Metanephros (tissue), 2 donors: Measurements from ENCODE around the genes MRPS18C and GPAT3.

DNA sequence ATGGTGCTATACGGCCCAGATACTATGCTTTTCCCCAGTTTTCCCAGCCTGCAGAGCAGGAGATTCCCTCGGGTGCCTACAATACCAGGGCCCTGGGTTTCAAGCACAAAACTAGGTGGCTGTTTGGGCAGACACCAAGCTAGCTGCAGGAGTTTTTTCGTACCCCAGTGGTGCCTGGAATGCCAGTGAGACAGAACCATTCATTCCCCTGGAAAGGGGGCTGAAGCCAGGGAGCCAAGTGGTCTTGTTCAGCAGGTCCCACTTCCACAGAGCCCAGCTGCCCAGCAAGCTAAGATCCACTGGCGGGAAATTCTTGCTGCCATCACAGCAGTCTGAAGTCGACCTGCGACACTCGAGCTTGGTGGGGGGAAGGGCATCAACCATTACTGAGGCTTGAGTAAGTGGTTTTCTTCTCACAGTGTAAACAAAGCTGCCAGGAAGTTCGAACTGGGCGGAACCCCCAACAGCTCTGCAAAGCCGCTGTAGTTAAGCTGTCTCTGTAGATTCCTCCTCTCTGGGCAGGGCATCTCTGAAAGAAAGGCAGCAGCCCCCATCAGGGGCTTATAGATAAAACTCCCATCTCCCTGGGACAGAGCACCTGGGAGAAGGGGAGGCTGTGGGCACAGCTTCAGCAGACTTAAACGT lies 104.1 kb downstream of the CFAP299 start:
- RAMPAGE, long total RNA: no peak

DNA sequence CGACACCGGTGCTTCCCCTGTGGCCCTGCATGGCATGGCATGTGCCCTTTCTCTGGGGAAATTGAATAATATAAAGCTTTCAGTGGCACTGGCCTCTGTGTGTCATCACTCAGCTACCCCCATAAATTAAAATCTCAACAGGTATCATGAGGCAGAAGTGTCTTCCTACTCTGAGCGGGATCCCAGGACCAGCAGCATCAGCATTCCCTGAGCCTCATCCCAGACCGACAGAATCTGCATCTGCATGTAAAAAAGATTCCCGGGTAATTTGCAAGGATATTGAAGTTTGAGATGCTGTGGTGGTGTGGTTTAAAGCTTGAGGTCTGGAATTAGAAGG lies 46.0 kb downstream of the RASGEF1B start:
- RAMPAGE, long total RNA: no peak

DNA sequence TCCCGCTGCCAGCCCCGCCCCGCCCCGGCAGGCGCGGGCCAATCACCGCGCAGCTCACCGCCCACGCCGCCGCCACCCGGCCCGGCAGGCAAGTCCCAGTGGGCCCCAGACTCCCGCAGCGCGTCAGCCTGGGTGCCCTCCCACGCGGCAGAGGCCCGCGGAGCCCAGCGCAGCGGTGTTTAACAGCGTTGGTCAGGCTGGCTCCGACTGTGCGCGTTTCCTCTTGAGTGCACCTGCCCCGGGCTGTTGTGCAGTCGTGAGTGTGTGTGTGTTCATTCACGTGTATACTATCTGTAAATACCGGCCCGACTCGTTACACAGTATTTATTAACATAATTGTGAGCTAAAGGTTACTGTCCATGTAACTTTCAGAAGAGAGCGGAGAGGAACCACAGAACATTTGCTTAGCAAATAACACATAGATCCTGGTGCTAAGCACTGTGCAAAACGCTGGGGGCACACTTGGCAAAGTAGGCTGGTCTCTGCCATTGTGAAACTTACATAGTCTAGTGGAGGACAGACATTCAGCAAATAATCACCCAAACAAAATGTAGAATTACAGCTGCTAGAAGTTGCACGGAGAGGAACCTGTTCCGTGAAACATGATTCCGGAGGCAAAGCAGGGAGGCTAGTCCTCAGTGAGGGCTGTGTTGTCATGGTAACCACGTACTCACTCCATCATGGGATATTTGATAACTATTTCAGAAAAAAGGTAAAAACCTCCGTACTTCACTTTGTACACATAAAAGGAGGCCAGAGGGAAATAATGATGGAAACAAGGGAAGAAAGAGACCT lies 450 bp upstream of the RASGEF1B start:
- RAMPAGE, long total RNA: no peak

- RAMPAGE, long total RNA: no peak
Measured at GRCh38 chr4:81550517-81550888, 78.8 kb upstream of the RASGEF1B start.

- RAMPAGE, long total RNA: no peak
Measured at GRCh38 chr4:81565148-81566067, 93.7 kb upstream of the RASGEF1B start.

DNA sequence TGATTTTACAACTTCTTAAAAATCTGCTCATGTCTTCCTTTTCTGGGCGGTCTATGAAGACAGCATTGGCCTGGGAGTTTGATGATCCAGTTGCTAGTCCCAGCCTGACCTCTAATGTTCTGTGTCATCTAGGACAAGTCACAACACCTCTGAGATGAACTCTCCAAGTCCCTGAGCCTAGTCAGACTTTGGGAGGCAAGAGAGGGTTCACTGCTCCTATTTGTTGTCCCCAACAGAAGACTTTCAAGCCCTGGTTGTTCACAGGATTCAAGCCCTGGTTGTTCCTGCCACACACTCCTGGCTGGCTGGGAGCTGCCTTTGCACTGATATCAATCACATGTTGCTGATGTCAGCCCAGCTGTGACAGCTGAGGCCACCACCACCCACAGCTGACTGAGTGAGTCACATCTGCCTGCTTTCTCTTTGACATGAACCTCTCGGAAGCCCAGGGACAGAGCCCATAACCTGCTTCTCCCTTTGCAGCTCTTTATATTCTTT lies 253.2 kb upstream of the RASGEF1B start:
- RAMPAGE, long total RNA: no peak

DNA sequence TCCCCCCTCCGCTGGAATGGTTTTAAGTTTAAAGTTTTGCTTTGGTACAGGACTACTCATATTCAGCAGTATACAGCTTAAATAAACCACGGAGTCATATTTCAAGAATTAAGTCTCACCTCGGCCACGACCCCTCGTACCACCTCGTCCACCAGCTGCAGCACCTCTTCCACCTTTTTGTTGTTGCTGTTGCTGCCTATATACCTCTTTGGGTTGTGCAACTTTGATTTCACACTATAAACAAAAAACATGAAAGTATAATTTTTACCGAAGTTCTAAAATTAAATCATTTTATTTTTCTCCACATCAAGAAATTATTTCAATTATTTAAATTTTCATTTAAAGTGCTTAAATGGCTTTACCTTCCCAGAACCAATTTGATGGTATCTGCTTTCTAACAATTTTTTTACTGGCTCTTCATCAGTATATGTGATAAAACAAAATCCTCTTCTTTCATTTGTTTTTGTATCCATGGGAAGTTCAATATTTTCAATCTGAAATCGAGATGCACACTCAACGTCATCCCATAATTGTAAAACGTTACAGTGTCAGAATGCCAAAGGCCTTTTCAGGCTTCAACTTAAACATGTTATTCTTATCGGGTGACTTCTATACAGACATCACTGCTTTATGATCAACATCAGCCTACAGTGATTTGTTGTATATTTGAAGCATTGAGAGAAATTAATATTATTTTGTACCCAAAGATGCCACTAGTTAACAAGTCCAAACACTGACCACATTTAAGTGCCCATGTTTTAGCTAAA lies 3.0 kb downstream of the HNRNPDL start:
- RAMPAGE, long total RNA: no peak

DNA sequence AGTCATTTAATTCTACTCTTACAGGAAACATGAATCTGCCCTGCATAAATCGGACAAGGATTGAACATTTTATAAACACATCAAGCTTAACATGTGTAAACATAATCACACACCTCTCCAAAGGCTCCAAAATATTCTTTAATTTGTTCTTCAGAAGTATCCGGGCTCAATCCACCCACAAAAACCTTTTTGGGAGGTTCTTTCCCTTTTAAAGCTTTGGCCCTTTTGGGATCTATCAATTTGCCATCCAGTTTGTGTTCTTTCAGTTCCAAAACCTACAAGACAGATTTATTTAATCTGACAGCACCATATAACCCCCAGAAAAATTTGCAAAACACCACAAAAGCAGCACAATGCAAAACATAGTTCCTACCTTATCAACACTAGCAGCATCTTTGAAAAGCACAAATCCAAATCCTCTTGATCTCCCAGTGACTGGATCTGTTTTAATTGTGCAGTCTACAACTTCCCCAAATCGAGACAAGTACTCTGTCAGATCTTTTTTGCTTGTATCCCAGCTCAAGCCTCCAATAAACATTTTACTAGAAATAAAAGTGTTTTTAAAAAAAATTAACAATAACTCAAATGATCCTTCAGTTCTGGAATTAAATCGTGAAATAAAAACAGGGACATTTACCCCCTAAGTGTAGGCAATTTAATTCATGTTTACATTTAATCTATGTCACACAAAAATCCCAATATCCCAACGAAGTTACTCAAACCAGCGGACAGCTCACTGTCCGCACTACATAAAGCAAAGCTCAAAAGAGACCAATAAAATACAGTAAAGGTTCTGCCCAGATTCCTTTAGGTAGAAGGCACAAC lies 2.1 kb downstream of the HNRNPDL start:
- RAMPAGE, long total RNA: no peak

DNA sequence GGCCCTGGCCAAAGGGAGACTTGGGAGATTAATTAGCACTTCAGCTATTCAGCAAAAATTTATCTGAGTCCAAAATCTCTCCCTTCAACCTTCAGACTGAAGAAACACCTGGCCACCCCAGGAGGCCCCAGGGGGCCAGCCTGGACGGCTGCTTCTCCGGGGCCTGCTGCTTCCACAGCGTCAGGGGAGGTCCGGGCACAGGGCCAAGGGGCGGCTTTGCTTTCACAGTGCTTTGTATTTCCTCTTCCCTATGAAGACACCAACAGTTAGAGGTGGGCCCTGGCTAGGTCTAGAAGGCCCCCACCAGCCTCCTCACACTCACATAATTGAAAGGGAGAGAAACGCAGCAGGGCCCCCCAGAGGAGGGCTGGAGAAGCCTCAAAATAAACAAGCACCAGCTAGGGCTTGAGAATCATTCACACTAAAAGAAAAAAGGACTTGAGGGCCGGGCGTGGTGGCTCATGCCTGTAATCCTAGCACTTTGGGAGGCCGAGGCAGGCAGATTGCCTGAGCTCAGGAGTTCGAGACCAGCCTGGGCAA lies 17.8 kb downstream of the SCD5 start:
- RAMPAGE, long total RNA: no peak

DNA sequence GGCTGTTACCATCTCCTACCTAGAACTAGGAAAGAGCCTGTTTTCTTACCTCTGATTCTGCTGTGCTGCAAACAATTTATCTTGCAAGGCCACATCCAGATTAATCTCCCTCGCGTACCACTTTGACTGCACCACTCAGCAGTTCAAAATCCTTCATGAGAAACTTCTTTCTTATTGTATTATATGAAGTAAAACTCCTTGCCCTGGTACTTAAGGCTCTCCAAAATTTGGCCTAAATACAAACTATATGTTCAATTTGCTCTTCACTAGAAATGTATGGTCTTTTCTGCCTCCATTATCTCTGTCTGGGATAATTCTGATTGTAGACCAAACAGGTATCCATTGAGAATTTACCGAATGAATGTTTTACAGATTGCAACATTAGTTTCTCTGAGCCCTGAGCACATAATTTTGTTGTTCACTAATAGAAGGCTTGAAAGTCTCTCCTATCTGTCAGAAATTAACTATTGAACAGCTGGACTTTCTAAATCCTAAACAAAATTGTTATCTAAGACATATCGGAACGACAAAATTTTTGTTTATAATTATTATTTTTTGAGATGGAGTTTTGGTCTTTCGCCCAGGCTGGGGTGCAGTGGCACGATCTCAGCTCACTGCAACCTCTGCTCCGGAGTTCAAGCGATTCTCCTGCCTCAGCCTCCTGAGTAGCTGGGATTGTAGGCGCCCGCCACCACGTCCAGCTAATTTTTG lies 40.0 kb upstream of the SCD5 start:
- RAMPAGE, long total RNA: no peak

DNA sequence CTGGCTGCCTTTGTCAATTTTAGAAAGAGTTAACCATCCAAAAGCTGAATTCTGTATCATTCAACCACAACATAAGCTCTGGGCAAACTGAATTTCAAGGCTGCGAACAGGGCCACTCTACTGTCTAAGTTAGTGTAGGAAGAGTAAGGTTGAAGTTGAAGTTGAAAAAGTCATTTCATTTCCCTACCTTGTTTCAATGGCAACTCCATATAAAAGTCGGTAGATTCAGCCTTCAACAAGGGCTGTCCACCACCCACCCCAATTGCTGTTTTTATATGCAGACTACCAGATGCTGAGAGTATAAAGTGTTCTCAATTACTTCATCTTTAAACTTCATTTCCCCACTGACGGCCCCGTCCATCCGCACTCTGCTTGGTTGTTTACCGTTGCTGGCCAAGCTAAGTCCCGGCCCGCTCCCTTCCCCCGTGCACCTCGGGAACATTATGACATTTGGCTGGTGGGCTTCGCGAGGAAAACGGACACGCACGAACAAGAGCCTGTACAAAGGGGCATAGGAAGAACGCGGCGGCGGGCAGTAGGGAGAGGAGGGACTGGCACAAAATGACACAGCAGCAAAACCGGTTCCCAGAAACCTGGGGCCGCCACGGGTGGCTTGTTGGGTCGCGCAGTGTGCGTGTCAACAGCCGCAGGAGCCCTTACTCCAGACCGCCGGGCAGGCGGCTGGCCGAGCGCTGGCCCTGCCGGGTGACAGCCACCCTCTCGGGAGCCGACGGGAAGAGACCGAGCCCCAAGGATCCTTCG lies 1.4 kb upstream of the LIN54 start:
- RAMPAGE, long total RNA: no peak

GRCh38 chr4:83111964-83112833 lies 2.3 kb downstream of the PLAC8 start:
- RAMPAGE, long total RNA: no peak

DNA sequence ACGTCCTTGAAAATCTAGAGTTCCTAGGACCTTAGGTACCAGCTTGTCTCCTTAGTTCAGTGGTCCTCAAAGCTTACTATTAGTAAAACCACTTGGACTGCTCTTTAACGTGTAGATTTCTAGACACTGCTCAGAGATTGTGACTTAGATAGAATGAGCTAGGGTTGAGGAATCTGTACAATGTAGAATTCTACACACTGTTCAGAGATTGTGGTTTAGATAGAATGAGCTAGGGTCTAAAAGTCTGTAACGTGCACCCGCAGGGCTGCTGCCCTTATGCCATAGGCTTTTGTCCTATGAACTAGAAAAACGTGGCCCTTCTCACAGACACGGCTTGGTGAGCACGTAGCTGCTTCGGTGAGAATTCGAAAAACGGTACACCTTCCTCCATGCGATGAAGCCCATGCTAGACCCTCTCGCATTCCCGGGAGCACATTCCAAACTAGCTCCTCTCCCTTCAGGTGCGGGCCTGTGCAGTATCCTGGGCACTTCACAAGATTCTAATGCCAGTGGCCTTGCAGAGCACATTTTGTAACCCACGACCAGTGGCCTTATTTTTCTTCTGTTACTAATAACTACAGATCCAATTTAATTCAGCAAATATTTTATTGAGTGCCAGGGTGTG lies 1.5 kb downstream of the PLAC8 start:
- RAMPAGE, long total RNA: no peak

DNA sequence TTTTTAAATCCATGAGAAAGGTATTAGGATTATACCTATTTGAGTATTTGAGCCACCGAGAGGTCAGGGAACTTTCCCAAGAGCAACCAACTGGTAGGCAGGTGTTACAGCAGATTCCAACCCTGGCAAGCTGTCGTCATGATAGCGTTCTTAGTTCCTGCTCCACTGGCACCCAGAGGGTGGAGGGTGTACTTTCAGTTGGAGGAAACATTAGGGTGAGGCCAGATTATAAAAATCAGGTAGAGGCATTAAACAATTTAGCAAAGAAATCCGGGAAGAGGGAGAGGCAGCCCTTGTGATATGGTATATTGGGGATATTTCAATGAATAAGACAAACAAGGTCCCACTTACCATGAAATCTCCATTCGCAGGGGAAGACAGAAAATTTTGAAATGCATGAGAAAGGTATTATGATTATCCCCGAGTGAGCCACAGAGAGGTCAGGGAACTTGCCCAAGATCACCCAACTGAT lies 23.2 kb downstream of the COQ2 start:
- RAMPAGE, long total RNA: no peak

DNA sequence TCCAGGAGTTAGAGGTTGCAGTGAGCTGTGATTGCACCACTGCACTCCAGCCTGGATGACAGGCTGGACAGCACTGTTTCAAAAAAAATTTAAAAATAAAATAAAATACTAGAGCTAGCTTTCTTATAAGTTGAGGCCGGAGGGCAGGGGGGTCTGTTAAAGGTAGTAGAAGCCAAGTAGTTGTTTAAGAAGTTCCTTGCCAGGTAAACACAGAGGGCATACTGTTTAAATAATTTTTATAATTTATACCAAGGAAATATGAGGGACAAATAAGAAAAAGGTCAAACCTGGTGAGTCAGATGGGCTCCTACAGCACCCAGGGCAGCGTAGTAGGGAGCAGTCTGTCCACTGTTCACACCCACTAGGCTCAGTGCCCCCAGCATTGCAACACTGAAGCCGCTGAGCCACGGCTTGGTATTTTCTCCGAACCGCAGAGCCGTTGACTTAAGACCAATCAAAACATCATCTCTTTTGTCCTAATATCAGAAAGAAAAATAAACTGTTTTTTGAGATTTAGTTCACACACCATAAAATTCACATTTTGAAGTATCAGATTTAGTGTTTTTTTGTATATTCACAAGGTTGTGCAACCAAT lies 17.2 kb downstream of the COQ2 start:
- RAMPAGE, long total RNA: no peak

- RAMPAGE, long total RNA: start-site peak on the plus strand at chr4:83455952-83456070, 2,920 and 207 reads in 2 replicates
Measured at GRCh38 chr4:83455695-83456308, at the start of gene MRPS18C. MRPS18C (plus strand) TSS chr4:83456058.

GRCh38 chr4:83535918-83536676 lies at the start of gene GPAT3:
GPAT3 (plus strand) TSS chr4:83536108.
- RAMPAGE, long total RNA: no peak

GRCh38 chr4:83906382-83907071 lies 370.6 kb downstream of the GPAT3 start:
- RAMPAGE, long total RNA: no peak

DNA sequence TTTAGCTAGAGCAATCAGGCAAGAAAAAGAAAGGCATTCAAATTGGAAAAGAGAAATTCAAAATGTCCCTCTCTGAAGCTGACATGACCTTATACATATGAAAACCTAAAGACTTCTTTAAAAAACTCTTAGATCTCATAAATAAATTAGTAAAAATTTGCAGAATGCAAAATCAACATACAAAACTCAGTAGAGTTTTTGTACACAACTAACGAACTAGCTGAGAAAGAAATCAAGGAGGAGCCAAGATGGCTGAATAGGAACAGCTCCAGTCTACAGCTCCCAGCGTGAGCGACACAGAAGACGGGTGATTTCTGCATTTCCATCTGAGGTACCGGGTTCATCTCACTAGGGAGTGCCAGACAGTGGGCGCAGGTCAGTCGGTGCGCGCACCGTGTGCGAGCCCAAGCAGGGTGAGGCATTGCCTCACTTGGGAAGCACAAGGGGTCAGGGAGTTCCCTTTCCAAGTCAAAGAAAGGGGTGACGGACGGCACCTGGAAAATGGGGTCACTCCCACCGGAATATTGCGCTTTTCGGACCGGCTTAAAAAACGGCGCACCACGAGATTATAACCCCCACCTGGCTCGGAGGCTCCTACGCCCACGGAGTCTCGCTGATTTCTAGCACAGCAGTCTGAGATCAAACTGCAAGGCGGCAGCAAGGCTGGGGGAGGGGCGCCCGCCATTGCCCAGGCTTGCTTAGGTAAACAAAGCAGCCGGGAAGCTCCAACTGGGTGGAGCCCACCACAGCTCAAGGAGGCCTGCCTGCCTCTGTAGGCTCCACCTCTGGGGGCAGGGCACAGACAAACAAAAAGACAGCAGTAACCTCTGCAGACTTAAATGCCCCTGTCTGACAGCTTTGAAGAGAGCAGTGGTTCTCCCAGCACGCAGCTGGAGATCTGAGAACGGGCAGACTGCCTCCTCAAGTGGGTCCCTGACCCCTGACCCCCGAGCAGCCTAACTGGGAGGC lies 200.3 kb downstream of the NKX6-1 start:
- RAMPAGE, long total RNA: no peak

DNA sequence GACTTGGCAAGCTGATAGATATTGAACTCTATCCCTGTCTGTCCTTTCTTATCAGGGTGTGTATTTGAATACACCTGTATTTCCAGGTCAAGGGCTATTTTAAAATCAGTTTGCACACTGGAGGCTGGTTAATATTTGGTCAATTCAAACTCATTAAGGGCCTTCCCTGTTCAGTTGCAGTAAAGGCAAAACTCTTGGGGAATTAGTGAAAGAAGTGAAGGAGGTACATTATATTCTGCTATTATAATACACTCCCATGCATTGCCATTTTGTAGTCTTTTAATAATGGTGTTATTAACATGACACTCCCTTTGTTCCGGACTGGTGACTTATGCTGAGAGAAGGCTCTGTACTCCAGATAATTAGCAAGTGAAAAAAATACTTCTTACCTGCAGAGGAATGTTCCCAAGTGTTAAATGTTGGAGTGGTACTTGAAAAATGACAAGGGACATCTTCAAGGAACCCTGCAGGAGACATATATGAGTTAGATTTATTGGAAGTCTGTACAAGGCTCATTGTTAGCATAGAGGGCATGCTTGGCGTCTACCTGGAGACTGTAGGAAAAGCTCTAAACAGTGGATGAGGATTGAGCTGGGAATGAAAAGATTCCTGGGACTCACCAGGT lies 2.6 kb downstream of the CDS1 start:
- RAMPAGE, long total RNA: no peak